Mesenchymal stem cell of the bone marrow (primary cell): ENCODE measurements around the genes MT1E and MT1F.

GRCh38 chr16:54927142-54927737 lies 3.4 kb upstream of the IRX5 start:
- CAGE, long polyA plus RNA = no peak

GRCh38 chr16:54936172-54936467 lies 5.5 kb downstream of the IRX5 start:
- CAGE, long polyA plus RNA = no peak

DNA sequence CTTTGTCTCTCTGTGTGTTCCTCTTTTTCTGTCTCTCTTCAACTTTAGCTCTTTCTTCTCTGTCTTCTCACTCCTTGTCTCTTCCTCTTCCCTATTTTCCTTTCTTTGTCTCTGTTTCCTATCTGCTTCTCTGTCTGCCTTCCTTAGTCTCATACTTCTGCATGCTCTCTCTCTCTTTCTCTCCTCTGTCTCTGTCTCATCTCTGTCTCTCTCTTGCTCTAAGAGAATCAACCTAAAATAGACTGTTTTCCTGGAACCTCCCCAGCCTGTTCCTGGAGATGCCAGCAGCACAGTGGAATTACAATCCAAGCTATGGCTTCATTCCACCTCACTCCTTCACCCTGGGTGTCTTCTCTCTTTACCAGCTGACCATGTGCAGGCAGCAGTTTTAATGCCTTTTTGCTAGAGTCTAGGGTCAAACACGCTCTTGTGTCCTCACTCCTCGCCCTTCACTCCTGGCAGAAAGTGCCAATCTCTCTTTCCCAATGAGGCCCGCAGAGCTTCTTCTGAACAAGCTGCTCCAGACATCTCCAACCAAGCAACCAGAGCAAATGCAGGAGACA lies 60.1 kb upstream of the IRX6 start:
- CAGE, long polyA plus RNA = no peak

DNA sequence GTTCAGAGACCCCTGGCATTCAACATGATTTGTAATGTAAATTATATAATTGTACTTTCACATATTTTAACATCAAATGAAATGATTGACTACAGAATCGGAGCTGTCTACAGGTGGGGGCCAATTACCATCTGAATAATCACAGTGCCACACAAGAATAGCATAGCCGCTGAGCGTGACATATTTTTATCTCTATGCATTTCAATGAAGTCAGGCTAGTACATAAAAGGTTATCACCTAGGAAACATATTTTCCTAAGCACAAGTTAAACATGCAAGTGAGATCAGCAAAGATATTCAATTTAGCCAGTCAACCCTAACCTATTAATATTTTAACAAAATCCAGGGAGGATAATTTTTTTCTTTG lies 66.9 kb downstream of the IRX6 start:
- CAGE, long polyA plus RNA = no peak

DNA sequence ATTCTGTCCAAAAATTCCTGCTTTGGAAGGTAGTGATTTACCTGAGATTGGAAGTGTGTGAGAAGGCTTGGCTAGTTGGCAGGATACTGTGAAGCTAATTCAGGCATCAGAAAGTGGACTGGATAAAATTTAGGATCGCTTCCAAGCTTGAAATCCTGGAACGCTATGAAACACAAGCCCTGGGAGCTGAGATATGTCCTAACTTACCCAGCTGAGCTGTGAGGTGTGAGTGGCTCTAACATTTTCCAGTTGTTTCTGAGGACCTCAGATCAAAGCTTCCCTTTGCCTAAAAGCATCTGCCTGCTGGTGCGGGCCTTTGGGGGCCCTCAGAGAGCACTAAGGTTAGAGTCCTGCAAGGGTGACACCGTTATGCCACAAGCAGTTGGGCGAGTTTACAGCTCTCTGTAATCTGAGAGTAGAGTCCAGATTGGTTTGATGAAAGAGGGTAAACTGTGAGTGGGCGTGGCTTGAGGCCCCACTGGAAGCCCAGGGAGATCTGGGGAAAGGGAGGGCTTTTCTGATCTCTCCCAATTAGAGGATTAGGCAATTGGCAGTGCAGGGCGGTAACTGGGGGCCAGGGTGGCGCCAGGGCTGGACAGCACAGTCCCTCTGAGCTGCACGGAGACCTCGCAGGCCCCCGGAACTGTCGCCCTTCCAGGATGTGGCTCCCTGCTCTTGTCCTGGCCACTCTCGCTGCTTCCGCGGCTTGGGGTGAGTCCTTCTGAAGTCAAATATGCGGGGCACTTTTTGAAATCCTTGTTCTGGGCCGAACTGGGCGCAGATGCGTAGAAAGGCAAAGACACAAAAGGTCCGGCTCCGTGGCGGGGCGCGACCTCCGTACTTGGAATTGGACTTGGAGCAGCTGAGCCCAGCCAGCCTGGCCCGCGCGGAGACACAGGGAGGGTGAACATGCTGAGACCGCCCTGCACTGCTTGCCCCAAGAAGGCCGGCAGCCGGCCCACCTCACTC lies 72.6 kb downstream of the CES1 start:
- CAGE, long polyA plus RNA = no peak

GRCh38 chr16:55871782-55872237 lies 3.4 kb downstream of the CES5A start:
- CAGE, long polyA plus RNA = no peak

DNA sequence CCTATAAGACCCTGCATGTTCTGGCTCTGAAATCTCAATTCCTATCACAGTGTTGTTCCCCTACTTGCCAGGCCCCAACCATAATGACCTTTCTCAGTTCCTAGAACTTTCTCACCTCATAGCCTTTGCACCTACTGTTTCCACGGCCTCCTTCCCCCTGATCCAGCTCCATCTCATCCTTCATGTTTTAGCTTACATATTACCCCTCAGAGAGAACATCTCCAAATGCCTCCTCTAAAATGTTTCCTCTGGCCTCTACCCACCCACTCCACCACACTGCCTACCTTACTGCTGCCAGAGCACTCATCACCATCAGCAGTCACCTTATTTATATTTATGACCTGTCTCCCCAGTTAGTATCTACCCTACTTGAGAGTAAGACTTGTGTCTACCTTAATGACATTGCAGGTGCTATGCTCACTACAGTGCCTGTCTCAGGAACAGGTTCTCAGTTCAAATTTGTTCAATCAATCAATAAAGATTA lies 41.3 kb downstream of the AMFR start:
- CAGE, long polyA plus RNA = no peak

DNA sequence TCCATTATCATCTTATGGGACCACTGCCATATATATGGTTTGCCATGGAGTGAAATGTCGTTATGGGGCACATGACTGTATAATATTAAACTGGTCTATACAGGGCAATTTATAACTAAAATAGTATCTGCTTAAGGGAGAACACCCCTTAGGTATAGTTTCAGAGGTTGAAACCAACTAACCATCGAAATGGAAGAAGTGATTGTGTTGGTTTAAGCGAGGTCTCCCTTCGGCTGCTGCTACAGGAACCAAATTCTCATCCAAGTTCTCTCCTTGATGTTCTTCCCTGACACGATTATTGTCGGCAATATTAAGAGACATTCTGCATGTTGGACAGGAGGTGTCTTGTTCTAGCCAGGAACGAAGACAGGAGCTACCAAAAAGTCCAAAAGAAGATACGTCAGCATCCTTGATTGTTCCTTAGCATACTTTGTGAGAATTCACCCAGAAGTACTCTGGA lies 36.3 kb downstream of the AMFR start:
- CAGE, long polyA plus RNA = no peak

DNA sequence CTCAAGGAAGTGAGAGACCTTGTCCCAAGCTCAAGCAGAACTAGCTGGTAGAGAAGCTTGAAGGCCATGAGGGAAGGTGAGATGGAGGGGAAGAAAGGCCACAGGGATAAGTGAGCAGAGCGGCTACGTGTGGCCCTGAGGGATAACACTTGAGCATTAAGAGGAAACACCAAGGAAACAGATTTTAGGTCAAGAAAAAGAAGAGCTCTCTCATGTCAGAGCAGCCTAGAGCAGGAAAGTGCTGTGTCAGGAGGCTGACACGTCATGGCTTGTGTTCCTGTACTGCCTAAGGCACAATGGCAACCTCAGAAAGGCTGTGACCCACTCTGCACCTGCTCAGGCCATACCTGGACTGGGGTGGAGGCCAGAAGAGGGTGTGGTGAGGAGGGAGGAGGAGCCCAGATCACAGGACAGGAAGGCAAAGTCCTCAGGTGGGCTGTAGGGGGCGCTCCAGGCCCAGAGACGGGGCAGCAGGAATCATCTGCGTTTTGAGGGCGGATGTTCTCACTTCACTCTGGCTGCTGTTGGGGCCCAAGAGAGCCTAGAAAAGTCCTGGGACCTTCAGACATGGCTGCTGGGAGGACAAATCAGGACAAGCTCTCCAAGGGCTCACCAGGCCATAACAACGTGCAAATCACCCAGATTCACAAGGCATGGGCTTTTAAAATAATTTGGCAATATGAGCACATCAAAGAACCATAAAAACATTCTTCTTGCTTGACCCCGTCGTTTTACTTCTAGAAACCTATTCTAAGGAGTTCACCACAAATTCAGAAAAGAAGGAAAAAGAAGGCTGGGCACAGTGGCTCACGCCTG lies 12.1 kb downstream of the MT4 start:
- CAGE, long polyA plus RNA = no peak

DNA sequence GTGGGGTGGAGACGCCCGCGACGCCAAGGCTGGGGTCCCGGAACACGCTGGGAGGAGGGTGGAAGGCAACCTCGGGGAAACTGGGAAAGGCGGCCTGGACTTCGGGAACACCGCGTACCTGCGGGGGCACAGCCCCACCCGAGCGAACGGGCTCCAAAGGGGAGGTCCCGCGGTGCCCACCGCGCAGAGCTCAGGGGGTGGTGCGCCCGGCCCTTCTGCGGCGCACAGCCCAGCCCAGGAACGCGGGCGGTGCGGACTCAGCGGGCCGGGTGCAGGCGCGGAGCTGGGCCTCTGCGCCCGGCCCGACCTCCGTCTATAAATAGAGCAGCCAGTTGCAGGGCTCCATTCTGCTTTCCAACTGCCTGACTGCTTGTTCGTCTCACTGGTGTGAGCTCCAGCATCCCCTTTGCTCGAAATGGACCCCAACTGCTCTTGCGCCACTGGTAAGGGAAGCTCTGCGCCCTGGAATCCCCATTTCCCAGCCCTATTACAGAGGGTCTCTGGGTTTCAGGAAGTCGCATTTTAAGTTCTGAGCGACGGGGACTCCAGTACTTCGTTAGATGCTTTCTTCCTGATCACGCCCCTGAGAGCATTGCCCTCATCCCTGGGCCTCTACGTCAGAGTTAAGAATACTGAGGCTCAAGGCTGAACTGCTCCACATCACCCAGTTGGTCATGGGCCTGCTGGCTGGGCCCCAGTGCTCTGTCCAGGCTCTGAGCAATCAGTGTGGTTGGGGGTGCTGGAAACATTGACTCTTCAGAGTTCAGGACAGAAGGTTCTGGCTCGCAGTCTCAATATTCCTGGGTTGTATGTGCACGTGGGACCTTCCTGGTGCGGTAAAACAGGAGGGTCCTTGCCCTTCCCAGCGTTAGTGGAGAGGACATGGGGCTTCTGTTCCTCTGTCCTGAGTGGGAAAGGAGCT lies at the start of gene MT1E:
TSS of gene MT1E (plus strand) at position 345 of the 922 bp plus-strand sequence.
- CAGE, long polyA plus RNA = no peak

DNA sequence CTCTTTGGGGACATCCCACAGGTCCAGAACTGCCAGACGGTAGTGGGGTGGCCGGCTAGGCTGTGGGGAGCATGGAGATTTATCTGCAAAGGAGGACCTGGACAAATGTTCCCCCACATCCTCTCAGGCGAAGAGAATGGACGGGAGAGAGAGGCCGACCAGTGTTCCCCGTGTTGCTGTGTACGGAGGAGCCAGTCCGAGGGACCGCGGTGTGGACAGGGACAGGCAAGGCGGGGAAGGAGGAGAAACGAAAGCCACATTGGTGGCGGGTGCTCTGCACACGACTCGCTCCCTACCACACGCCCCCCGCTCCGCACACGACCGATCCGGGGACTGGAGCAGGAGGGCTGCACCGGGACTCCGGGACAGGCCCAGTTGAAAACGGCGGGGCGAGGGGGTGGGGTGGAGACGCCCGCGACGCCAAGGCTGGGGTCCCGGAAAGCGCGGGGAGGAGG lies 526 bp upstream of the MT1M start:
- CAGE, long polyA plus RNA = no peak

DNA sequence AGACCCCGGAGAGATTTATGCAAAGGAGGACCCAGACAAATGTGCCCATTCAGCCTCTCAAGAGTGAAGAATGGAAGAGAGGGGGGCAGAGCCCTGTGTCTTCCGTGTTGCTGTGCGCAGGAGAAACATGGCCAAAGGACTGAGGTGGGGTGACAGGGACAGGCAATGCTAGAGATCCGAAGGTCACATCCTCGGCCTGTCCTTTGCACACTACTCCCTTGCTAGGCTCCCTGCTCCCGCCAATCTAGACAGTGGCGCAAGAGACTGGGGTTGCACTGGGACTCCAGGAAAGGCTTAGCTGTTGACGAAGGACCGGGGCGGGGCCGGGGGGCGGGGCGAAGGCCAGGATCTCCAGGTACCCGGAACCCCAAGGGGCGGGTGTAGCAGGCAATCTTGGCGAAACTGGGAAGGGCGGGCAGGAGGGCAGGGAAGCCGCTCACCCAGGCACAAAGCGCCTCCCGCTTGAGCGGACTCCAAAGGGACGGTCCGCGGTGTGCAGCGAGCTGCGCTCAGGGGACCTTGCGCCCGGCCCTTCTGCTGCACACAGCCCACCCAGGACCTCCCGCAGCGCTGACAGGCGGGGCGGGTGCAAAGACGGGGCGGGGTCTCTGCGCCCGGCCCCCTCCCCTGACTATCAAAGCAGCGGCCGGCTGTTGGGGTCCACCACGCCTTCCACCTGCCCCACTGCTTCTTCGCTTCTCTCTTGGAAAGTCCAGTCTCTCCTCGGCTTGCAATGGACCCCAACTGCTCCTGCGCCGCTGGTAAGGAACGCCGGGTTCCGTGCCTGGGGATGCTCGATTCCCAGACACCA lies at the start of gene MT1F:
TSS of gene MT1F (plus strand) at position 634 of the 811 bp plus-strand sequence.
- CAGE, long polyA plus RNA = no peak

DNA sequence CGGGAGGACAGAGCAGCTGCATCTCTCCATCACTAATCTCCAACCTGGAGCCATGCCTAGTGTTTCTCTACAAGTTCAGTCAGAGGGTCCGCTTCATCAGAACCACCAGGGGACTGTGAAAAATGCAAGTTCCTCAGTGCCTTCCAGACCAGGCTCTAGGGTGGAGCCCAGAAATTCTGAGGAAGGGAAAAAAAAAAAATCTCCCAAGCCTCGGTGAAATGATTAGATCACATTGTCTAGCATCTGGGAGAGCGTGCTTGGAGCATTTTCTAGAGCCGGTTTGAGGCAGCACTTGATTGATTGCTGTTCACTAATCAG lies 22.4 kb upstream of the HERPUD1 start:
- CAGE, long polyA plus RNA = no peak

- CAGE, long polyA plus RNA = no peak
These were observed 14.9 kb downstream of the HERPUD1 start for GRCh38 chr16:56946390-56947620.

DNA sequence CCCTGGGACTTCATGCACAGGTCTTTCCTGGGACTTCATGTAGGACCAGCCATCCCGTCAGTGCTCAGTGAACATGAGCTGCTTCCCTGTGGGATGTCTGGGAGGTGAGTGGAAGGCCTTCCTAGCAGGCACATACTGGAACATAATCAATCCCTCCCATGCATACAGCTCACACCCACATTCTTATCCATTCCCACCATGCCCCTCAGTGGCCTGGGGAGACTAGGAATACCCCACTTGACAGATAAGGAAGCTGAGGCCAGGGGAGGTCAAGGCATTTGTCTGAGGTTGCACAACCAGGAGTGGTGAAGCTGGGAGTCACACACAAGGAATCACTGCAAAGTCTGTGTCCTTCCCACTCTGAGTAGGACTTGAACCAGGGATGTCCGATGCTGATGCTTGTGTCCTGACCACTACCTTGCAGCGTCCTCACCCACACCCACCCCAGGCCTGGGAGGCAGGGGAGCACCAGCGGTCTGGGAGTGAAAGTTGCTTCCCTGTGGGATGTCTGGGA lies 1.1 kb upstream of the NLRC5 start:
- CAGE, long polyA plus RNA = no peak

DNA sequence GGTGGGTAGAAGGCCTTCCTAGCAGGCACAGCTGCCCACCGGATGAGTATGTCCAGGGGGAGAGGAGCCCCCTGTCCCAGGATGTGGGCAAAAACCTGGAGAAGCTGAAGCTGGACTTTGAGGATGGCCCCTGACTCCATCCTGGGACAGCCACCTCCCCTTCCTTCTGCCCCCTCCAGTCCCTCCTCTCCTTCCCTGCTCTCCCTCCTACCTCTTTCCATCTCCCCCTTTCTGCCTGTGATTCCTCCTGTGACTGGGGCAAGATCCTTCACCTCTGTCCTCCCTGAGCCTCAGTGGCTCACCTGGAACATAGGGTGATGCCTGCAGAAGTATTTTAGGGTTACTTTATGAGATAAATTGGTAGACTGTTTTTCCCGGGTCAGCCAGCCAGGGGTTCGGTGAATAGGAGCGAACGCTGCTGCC lies 645 bp upstream of the NLRC5 start:
- CAGE, long polyA plus RNA = no peak

- CAGE, long polyA plus RNA = no peak
These were observed 4.9 kb downstream of the NLRC5 start for GRCh38 chr16:56994210-56994799.

DNA sequence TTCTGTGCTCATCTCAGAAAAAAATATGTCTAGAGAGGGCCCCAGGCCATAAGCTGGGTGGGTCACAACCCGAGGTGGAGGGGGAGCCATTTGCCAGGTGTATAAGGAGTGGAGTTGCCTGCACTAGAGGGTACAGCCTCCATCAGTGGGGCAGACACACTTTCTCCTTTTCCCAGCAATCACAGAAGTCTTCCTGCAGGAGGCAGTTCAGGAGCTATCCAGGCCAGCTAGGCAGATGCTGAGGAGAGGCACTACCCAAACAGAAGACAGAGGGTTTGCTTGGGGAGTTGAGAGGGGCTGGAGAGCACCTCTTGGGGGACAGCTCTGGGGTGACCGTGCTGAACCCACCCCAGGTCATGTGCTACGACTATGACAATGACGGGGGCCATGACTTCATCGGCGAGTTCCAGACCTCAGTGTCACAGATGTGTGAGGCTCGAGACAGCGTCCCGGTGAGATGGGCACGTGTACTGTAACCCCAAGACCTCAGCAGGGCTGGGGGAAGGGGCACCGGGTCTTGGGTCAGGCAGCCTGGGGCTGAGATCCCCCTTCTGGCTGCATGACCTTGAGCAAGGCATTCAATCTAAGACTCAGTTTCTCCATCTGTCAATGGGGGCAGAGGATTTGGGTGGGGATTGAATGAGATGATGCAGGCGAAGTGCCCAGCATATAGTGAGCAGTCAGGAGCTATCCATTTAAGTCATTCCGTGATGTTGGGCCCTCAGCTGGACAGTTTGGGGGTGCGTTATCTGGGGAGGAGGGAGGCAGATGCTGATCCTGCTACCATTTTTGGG lies 28.6 kb downstream of the CPNE2 start:
- CAGE, long polyA plus RNA = no peak

DNA sequence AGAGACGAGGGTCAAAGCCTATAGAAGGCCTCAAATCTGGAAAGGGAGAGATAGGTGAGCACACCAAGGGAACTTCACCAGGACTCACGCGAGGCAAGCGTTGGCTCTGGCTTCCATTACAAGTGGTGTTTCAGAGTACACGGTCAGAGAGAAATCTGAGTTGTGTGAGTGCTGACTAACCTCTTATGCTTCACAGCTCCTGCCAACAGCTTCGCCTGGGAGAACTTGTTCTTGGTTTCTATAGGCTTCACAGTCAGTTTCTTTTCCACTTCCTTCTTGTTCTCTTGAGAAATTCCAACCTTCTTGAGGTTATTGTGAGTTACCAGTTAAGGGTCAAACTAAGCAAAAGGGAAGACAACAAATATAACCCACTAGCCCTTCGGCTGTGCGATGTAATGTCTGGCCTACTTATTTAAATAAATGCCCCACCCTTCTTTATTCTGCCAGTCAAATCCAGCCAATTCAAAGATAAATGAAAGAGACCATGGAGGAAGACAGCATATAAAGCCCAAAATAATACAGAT lies 18.9 kb downstream of the PSME3IP1 start:
- CAGE, long polyA plus RNA = no peak

- CAGE, long polyA plus RNA = no peak
These were observed 15.2 kb upstream of the PLLP start for GRCh38 chr16:57299452-57300309.